ENCODE data around the genes TTC36, ARCN1, FOXR1, H2AX and C2CD2L.

DNA sequence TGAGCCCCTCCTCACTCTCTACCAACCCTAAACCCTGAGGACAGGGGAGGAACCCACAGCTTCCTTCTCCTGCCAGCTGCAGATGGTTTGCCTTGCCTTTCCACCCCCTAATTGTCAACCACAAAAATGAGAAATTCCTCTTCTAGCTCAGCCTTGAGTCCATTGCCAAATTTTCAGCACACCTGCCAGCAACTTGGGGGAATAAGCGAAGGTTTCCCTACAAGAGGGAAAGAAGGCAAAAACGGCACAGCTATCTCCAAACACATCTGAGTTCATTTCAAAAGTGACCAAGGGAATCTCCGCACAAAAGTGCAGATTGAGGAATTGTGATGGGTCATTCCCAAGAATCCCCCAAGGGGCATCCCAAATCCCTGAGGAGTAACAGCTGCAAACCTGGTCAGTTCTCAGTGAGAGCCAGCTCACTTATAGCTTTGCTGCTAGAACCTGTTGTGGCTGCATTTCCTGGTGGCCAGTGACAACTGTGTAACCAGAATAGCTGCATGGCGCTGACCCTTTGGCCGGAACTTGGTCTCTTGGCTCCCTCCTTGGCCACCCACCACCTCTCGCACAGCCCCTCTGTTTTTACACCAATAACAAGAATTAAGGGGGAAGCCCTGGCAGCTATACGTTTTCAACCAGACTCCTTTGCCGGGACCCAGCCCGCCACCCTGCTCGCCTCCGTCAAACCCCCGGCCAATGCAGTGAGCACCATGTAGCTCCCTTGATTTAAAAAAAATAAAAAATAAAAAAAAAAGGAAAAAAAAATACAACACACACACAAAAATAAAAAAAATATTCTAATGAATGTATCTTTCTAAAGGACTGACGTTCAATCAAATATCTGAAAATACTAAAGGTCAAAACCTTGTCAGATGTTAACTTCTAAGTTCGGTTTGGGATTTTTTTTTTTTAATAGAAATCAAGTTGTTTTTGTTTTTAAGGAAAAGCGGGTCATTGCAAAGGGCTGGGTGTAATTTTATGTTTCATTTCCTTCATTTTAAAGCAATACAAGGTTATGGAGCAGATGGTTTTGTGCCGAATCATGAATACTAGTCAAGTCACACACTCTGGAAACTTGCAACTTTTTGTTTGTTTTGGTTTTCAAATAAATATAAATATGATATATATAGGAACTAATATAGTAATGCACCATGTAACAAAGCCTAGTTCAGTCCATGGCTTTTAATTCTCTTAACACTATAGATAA is 2.0 kb upstream of the TTC36 start:
- RRBS = 95% methylated on average over 5 of the region's 16 CpGs

- RRBS = no CpG with 5 or more reads among the region's 11 CpGs
Observed at GRCh38 chr11:118526966-118528089, at the start of gene TTC36. TSS of gene TTC36 (plus strand) at chr11:118527474.

- RRBS = no CpG with 5 or more reads among the region's 16 CpGs
Observed at GRCh38 chr11:118532692-118533408, 1.9 kb downstream of the TMEM25 start.

- RRBS = 4% methylated on average over 6 of the region's 22 CpGs
Observed at GRCh38 chr11:118572238-118572568, at the start of gene ARCN1. TSS of gene ARCN1 (plus strand) at chr11:118572409.

- RRBS = 4% methylated on average over 11 of the region's 38 CpGs
Observed at GRCh38 chr11:118572569-118573525, 638 bp downstream of the ARCN1 start.

DNA sequence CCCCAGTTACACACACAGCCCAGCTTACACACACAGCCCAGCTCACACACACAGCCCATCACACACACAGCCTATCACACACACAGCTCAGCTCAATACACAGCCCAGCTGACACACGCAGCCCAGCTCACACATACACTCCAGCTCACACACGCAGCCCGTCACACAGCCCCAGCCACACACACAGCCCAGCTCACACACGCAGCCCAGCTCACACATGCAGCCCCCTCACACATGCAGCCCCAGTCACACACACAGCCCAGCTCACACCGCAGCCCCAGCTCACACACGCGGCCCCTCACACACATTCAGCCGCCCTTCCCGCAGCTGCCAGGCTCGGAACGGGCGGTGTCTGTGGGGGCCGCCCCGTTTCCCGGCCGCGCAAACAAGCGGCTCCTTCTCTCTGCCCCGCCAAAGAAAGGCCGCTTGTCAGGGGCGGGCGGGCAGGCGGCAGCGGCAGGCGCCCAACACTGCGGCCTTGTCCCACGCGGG is 1.9 kb downstream of the PHLDB1 start:
- RRBS = no CpG with 5 or more reads among the region's 28 CpGs

DNA sequence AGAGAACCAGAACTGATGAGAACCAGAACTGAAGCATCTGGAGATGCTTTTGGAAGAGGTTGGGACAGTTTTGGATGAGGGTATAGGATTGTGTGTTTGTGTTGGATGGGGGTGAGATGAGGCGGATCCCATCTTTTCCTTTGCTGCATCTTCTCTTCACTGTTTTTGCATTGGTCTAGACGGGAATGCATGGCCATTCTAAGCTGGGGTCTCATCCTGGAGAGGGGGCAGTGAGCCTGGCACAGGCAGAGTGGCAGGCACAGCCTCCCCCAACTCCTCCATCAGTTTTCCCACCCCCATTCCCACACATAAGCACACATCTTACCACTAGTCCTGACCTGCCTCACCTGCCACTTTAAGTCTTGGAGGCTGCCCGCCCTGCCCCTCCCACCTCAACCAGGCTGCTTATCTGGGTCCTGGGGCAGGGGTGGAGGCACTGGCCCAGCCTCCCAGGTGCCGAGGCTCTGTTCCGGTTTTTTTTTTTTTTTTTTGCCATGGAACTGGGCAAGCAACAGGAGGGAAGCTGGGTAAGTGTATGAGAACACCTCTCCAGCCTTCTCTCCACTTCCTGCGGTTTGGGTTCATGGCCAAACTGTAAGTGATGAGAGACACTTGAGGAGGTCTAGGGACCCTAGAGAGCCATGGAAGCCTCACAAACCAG is 22.3 kb downstream of the PHLDB1 start:
- RRBS = no CpG with 5 or more reads among the region's 6 CpGs

GRCh38 chr11:118643459-118644218 is 35.8 kb downstream of the TREH start:
- RRBS = no CpG with 5 or more reads among the region's 16 CpGs

DNA sequence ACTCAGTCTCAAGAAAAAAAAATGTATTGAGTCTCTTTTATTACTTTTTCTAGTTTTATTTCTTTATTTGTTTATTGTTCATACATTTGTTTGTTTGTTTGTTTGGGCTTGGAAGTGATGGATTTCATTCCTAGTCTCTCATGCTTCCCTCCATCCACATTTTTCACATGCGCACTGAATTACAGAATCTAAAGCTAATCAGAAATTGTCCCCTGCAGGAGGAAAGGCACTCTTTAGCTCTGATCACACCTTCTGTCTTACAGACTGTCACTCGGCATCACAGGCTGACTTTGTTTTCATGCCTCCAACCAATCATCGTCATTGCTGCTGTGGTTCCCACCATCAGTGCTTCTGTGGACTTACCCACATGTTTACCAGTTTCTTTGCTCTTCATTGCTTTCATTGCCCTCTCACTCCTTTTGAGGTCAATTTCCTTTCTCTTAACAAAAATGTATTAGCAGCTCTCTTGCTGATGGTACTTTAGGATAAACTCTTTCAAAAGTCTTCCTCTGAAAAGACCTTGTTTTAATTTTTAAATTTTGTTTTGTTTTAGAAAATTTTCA is 20.0 kb upstream of the TREH start:
- RRBS = no CpG with 5 or more reads among the region's 3 CpGs

GRCh38 chr11:118911940-118912267 is 13.8 kb downstream of the BCL9L start:
- RRBS = no CpG with 5 or more reads among the region's 8 CpGs

GRCh38 chr11:118929503-118930090 is 3.9 kb upstream of the BCL9L start:
- RRBS = no CpG with 5 or more reads among the region's 26 CpGs

DNA sequence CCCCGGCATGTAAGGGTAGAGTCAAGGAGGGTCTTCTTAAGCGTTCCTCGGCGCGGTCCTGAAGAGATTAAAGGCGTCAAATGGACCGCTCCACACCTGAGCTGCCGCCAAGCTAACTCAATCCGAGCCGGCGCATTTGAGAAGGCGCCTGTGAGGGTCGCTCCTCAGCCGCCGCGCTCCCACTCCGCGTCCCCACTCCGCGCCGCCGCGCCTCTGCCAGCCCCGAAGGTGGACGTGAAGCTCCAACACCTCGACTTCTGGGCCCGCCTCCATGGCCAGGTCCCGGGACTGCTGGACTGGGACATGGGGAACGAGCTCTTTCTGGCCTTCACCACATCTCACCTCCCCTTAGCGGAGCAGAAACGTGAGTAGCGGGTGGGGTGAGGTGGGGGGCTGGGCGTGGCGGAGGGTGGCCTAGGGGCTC is at the start of gene FOXR1:
Gene FOXR1 (plus strand): TSS at position 133 of the 424 bp plus-strand sequence.
- RRBS = no CpG with 5 or more reads among the region's 34 CpGs

DNA sequence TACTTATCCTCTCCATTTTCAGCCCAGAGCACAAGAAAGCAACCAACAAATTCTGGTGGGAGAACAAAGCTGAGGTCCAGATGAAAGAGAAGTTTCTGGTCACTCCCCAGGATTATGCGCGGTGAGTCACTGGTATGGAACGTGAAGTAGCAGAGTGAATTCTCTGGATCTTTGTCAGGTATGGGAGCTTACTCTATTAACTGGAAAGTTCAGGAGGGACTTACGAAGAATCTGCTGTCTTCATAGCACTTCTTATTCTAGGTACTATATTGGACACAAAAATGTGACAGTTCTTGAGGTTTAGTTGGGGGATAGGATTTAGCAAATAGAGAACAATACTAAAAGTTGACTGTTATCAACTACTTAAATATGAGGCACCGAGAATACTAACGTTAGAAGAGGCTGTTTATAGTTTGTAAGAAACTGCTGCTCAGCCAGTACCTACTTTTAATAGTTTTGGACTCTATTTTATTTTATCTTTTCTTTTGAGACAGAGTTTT is 1.1 kb downstream of the CENATAC start:
- RRBS = no CpG with 5 or more reads among the region's 6 CpGs

- RRBS = no CpG with 5 or more reads among the region's 21 CpGs
Observed at GRCh38 chr11:119016841-119017873, 986 bp downstream of the RPS25 start.

GRCh38 chr11:119024203-119025590 is 6.1 kb downstream of the TRAPPC4 start:
- RRBS = no CpG with 5 or more reads among the region's 21 CpGs

DNA sequence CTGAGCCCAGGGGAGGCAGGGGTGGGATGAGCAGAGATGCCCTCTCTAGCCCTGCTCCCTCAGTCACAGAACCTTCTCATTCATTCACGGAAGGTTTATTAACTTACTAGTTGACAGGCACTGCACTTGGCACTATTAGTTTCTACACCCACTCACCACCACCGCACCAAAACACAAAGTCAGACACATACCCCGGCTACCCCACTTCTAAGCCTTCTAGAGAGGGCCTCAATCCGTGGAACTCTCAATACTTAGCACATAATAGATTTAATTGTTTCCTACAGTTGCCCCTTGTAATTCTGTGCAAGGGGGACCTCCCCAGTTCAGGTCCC is 11.2 kb downstream of the TRAPPC4 start:
- RRBS = no CpG with 5 or more reads among the region's 4 CpGs

DNA sequence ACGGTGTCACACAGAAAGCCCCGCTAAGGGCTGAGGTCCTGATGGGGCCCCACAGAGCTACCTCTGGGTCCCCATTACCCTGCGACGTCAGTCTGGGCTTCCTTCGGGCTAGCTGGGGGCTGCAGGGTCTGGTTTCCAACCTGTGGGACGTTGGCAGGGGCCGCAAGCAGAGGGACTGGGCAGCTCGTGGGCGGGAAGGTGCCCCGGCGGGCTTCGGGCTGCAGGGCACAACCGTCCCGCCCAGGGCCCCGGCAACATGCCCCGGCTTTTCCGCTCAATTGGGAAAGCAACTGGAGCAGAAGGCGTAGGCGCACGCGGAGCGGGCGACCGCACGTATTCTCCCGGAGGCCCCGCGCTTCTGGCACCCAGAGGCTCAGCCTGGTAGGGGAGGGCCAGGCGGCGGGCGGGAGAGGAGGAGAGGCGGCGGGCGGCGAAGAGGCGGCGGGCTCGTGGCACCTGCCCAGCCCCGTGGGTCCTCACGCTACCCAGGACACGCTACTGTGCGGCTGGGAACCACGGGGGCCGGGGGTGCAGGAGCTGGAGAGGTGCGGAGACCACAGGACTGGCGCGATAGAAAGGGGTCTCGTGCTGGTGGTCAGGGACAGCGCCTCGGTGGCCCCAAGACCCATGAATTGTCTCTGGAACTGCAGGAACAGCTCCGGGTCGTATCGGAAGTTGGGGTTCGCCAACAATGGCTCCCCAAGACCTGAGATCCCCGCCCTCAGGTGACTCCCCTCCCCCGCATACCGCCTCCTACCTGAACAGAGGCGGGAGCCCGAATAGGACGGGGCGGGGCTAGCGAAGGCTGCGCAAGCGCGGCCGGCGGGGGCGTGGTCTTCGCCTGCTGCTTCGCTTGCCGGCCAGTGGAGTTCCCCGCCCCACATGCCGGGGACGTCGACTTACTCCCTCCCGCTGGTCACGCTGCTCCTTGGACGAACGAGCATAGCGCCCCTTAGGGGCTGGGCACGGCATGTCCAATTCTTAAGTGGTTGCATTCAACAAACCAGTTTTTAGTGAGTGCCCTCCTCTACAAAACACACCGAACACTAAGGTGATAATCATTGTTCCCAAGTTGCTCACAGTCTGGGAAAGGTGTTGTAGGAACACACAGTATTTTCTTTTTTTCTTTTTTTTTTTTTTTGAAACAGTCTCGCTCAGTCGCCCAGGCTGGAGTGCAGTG is 11.9 kb downstream of the TRAPPC4 start:
- RRBS = 1% methylated on average over 20 of the region's 84 CpGs

DNA sequence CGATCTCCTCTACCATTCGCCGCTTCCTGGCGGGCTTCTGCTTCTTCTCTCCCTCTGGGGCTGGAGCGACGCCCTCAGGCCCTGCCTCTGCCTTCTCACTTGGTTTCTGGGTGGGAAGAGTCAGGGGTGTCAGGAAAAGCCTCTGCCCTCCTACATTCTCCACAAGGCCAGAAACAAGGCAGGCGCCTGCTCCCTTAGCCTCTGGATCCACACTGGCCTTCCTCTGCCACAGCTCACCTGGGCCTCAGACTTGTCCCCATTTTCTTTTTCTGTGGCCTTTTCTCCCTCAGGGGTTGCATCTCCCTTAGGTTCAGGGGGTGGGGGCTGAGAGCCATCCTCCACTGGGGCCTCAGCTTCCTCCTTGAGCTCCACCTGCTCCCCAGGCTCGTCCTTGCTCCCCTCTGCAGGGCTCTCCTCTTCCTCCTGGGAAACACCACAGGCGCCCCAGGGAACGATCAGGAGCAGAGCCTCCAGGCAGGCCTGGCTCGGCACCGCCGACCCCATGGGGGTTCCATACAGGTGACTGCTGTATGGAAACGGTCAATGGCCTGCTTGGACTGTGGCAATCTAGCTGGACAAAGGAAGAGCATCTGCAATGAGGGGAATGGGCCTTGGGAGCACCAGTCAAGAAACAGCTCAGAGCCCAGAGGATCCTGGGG is 8.1 kb downstream of the HYOU1 start:
- RRBS = no CpG with 5 or more reads among the region's 14 CpGs

- RRBS = 2% methylated on average over 42 of the region's 106 CpGs
Observed at GRCh38 chr11:119094625-119095536, at the start of gene H2AX. TSS of gene H2AX (minus strand) at chr11:119095465.

GRCh38 chr11:119106461-119107737 is at the start of gene C2CD2L:
TSS of gene C2CD2L (plus strand) at chr11:119107344.
- RRBS = 2% methylated on average over 44 of the region's 73 CpGs